AG10803 (cell line): Measurements from ENCODE around the genes CFAP144 and KLF18.

- RRBS, result no CpG with 5 or more reads among the region's 12 CpGs
These were observed 5.3 kb downstream of the SLC2A1 start for GRCh38 chr1:42953210-42953952.

DNA sequence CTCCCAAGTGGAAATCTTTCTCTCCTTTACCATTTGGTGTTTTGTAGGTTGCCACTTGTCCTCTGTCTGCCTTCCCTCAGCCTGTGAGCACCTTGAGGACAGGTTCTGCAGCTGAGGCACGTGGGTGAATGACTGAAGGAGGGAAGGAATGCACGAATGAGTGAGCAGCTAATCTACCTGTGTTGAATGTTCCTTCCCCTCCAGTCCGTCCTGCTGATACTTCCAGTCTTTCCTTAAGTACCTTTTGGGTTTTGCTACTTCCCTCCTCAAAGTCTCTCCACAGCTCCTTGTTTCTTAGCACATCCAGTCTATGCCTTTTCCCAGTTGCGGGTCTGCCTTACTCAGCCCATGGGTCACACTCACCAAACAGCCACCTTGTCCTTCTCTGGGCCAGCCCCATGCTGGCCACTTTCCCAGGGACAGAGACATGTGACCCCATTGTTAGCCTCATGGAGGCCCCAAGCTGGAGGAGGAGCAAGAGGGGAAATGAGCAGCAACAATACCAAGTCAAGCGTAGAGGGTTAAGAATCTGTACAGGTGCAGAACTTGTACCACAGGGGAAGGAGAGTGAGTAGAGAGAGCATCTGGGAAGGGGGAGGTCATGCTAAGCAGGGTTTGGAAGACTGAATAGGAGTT, 2.5 kb upstream of the SLC2A1 start:
- RRBS, result no CpG with 5 or more reads among the region's 5 CpGs

GRCh38 chr1:43008402-43009386, 50.0 kb upstream of the SLC2A1 start:
- RRBS, result no CpG with 5 or more reads among the region's 18 CpGs

DNA sequence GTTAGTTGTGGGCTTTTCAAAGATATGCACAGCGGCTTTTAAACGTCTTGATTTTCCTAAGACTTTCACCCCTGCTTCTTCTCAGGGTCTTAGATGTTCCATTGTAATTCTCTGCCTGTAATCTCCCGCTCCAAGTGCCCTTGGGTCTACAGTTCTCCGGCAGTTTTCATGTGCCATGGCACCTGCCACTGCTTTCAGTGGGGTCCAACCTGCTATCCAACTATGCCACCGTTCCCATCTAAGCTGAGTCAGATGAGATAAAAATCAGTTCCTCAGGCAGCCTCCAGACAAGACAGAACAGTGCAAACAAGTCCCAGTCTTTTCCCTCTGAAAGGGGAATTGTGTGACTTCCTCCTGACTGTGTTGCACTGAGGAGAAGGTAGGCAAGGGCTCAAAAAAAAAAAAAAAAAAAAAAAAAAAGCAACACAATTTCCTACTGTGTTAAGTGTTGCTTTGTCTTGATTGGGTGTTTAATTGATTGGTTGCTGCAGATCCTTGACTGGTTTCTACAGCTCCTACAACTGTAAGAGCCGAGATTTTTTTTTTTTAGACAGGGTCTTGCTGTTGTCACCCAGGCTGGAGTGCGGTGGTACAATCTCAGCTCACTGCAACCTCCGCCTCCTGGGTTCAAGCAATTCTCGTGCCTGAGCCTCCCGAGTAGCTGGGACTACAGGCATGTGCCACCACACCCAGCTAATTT, 26.4 kb upstream of the CFAP144 start:
- RRBS, result no CpG with 5 or more reads among the region's 10 CpGs

DNA sequence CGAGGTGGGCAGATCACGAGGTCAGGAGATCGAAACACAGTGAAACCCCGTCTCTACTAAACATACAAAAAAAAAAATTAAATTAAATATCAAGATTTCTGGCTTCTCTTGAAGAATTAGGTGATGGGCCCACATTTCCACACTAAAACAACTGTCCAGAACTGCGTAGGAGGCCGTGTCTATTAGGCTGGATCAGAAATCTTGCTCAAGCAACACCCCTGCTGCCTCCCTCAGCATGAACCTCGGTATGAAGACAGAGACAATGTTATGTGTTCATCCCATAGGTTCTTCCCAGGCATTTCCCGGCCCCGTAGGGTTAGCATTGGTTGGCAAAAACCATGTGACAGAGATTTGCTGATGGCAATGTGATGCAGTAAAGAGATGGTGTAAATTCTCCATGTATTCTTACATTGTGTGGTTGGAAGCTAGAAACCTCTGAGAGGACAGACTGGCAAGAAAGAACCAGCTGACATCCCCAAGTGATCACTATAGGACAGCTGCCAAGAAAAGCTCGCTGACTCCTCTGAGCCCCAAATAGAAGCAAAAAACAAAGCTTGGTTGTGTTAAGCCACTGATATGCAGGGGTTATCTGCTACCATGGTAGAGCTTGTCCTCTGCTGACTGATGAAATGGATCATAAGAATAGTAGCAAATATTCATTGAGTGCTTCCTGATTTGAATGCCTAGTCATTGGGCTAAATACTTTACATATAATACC, 10.1 kb upstream of the CFAP144 start:
- RRBS, result no CpG with 5 or more reads among the region's 10 CpGs

DNA sequence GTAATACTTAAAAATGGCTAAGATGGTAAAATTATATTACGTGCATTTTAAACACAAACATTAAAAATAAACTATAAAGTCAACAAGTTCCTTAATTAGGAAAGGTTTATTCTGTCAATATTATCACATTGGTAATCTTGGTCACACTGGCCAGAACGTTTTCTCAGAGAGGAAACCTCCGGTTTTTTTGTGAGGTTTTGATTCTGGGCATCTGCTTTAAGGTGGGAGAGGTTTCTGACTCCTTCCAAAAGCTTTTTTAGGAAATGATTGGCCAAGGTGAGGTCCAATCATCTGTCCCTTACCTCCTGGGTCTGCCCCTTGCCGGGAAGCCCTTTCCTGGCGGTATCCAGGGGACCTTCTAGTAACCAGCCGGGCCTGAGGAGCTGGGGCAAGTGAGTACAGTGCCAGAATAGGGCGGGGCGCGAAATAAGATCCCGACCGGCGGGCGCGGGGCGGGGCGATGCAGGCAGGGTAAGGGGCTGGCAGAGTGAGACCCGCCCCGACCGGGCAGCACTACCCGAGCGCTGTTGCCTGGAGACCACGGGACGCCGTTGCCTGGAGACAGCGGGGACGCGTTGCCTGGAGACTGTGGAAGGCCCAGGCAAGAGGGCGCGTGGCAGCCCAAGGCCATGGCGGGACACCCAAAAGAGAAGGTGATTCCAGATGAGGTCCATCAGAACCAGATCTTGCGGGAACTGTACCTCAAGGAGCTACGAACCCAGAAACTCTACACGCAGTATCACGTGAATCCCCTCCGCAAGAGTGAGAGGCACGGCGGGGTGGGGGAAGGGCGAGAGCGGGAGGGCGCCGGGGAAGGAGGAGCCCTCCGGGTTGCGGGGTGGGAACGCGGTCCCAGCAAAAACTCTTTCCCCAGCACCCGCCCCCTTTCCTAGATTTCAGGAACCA, at the start of gene CFAP144:
Gene CFAP144 (plus strand): TSS at position 582 of the 906 bp plus-strand sequence.
- RRBS, result 1% methylated on average over 15 of the region's 46 CpGs

DNA sequence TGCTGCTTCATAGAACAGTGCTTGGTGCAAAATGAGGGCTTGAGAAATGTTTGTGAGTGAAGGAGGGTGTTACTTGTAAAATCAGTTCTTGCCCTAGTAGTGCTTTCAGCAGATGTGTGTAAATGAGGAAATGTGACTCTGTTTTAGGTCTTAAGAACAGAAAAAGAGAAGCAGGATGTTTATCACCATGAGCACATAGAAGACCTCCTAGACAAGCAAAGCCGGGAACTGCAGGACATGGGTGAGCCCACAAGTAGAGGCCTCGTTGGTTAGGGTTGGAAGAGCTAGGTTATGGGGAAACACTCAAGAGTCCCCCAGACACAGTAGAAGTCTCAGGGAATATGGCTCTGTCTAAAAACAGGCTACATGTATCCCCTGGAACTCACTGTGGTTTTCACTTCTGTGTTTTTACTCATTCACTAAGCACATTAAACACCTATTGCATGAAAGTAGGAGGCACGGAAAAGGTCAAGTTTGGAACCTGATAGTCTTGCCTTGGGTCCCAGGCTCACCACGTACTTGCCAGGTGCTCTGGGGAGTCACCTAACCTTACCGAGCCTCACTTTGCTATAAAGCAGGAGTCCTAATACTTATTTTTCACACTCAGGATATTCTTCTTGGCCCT, 48.4 kb upstream of the TMEM125 start:
- RRBS, result no CpG with 5 or more reads among the region's 5 CpGs

DNA sequence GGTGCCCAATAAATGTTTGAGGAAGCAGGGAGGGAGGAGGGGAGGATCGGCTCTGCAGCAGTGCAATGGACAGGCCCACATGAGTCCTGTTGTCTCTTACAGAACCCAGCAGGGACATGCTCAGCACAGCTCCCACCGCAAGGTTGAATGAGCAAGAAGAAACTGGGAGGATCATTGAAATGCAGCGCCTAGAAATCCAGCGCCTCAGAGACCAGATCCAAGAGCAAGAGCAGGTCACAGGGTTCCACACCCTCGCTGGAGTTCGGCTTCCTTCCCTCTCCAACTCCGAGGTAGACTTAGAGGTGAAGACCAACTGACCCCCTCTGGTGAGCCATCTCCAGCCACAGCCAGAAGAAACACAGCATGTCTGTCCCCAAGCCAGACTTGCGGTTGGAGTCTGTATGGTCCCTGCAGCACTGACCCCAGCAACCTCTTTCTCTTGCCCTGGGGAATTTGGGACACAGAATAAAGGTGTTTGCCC, 15.9 kb upstream of the TMEM125 start:
- RRBS, result no CpG with 5 or more reads among the region's 8 CpGs

DNA sequence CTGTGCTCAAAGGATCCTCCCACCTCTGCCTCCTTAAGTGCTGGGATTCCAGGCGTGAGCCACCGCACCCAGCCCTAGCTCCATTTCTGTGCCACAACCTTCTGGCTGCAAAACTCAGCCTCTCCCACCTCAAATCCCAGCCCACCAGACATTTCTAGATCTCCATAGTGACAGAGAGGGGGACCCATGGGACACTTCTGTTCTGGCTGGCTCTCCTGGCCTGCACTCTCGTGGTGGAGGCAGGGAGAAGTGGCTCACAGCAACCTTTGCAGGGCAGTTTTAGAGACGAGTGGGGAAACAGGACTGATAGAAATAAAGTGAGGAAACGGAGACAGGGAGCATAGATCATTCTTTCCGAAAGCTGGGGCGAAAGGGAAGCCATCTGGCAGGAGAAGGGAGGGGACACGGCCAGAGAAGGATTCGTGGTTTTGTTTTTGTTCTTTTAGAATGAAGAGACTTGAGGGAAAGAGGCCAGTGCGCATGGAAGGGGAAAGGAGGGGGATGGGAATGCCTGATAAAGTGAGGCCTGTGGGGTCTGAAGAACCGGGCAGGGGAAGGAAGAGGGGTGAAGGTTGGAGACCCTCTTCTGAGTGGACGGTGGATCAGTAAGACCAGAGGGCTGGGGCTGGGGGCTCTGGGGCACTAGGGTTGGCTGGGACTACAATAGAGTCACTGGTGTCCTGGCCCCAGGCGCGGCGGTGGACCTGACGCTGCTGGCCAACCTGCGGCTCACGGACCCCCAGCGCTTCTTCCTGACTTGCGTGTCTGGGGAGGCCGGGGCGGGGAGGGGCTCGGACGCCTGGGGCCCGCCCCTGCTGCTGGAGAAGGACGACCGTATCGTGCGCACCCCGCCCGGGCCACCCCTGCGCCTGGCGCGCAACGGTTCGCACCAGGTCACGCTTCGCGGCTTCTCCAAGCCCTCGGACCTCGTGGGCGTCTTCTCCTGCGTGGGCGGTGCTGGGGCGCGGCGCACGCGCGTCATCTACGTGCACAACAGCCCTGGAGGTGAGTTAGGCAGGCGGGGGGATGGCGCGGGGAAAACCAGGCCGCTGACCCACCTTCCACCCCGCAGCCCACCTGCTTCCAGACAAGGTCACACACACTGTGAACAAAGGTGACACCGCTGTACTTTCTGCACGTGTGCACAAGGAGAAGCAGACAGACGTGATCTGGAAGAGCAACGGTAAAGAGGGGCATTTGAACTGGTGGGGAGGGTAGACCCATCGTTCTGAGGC, 3.8 kb downstream of the TIE1 start:
- RRBS, result 88% methylated on average over 11 of the region's 61 CpGs

DNA sequence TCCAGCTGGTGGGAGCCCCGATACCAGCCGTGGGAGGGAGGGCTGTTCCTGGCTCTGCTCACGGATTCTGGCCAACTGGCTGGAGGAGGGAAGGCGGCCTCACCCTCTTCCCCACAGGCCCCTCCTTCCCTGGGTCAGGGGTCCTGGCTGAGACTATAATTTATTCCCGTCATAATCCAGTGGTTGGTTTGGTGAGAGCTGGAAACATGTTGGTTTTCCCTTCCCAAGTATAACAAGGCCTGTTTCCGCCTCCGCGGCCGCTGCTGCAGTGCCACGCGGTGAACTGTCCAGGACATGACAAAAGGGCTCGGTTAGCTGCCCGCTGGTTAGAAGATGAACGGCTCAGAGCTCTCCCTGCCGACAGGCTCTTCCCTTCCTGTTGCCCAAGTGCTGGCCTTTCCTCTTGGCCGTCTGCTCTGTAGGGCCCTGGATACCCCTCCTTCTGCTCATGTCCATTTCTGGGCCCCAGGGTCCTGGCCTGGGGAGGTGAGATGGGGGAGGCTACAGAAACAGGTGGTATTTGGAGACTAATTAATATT, 10.1 kb downstream of the PTPRF start:
- RRBS, result no CpG with 5 or more reads among the region's 16 CpGs

DNA sequence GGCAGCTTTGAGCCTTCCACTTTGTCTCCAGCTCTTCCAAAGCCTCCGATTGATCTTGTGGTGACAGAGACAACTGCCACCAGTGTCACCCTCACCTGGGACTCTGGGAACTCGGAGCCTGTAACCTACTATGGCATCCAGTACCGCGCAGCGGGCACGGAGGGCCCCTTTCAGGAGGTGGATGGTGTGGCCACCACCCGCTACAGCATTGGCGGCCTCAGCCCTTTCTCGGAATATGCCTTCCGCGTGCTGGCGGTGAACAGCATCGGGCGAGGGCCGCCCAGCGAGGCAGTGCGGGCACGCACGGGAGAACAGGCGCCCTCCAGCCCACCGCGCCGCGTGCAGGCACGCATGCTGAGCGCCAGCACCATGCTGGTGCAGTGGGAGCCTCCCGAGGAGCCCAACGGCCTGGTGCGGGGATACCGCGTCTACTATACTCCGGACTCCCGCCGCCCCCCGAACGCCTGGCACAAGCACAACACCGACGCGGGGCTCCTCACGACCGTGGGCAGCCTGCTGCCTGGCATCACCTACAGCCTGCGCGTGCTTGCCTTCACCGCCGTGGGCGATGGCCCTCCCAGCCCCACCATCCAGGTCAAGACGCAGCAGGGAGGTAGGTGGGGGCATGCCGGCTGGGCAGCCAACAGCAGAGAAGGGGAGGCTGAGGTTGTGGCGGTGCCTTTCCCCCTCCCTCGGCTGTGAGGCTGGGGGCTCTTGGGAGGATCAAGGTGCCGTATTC, 58.8 kb upstream of the KDM4A start:
- RRBS, result no CpG with 5 or more reads among the region's 51 CpGs

DNA sequence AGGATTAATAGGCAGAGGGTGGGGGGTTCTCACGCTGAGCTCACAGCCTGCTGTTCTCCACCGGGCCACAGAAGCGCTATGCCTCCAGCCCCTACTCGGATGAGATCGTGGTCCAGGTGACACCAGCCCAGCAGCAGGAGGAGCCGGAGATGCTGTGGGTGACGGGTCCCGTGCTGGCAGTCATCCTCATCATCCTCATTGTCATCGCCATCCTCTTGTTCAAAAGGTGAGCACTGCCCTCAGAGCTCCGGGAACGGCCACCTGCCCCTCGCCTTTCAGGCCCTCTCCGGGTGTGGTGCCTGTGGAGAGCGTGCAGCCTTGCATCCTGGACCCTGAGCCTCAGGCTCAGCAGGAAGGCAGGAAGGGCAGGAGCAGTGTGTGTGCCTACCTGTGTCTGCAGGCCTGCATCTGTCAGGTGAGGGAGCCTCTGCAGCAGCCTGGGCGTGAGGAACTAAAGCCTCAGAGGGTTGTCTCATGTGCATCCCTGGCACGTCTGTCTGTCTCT, 43.2 kb upstream of the KDM4A start:
- RRBS, result 90% methylated on average over 9 of the region's 16 CpGs

GRCh38 chr1:43669056-43669687, 19.2 kb downstream of the KDM4A start:
- RRBS, result no CpG with 5 or more reads among the region's 10 CpGs

DNA sequence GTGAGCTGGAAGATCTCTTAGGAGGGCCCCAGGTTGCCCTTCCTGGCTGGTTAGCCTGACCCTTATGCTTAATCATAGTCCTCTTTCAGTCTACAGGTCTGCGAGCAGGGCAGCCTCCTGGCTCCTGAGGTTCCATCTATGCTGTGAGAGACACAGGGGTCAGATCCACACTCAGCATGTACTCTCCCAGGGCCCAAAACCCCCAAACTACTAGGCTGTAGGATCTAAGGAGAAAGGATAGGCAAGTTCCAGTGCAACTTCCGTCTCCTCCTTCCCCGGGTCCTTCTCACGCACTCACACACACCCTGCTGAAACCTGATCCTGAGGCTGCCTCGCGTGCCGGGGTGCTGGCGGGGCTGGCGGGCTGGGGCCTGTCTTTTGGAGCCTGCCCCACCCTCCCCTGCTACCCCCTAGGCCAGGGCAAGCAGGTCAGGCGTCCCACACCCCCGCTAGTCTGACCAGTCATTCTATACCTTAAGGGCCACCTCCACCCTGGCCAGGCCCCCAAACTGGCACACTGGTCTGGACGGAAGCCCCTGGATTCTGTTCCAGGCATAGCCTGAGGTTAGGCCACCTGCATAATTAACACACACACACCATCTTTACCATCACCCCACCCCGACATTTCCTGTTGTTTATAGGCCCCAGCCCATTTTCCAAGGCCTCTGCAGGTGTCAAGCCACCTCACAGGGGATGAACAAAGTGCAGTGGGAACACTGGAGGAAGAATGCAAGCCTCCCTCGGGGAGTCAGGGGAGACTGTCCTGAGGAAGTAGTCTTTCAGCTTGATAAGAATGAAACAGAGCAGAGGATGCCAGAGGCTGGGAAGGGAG, 48.3 kb upstream of the ARTN start:
- RRBS, result 84% methylated on average over 5 of the region's 14 CpGs

- RRBS, result no CpG with 5 or more reads among the region's 9 CpGs
These were observed 3.5 kb downstream of the ARTN start for GRCh38 chr1:43936961-43937613.

DNA sequence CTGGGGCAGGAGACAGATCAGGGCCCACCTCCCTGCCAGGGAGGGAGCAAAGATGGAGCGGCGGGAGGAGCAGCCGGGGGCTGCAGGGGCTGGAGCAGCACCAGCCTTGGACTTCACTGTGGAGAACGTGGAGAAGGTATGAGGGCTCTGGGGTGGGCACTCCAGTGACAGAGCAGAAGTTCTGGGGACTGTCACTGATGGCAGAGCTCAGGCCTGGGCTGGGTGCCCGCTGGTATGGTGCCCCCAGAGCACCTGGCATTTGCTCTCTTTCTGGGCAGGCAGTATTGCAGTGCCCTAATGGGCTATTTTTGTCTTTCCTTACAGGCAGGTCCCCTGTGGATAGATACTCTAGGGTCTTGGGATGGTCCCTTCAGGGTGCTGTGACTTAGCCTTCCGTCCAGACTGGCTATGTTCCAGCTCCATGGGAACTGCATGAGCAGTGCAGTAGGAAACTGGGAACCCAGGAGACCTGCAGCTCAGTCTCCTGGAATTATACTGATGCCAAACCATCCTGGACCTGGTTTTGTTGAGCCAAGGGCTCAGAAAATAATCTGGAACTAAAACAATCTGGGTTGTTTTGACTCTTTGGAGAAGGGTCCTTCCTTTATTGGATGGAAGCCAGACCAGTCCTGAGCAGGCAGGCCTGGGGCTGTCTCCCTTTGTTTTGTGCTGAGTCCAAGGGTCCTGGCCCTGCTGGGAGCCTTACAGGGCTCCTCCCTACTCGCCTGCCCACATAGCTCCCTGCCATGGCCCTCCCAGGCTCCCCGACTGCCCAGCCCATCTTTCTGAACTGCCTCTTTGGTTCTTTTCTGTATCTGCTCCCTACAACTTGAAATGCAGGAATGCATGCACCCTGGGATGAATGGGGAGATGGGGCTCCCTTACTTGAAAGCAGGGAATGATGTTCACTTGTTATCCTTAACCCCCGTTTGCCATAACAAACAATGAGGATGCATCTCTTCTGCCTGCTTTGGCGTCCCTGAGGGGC, 1.1 kb downstream of the IPO13 start:
- RRBS, result 4% methylated on average over 3 of the region's 10 CpGs

DNA sequence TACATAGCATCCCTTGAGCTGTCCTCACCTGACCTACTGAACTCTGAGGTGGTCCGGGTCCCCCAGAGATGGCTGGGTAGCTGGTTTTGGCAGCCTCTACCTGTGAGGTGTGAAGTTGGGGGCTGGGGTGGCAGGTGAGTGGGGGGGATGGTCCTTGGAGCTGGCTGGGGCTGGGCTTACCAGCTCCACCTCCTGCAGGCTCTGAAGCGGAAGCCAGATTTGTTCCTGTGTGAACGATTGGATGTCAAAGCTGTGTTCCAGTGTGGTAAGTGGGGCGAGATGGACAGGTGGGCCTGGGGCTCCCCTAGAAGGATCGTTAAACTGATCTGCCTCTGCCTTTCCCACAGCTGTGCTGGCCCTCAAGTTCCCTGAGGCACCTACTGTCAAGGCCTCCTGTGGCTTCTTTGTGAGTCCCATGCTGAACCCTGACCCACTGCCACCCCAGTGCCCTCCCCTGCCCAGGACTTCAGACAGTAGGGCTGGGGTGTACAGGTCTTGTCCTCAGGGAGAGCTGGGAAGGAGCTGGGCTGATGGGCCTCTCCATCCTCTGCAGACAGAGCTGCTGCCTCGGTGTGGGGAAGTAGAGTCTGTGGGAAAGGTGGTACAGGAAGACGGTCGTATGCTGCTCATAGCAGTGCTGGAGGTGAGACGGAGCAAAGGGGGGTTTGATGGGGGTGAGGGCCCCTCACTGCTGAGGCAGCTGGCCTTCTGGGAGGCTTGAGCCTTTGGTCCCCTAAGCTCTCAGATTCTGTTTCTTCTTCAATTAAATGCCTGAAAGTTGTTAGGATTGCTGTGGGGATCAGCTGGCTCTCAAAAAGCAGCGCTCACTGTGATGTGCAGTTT, 3.2 kb upstream of the DPH2 start:
- RRBS, result no CpG with 5 or more reads among the region's 10 CpGs

GRCh38 chr1:43971260-43971974, 1.6 kb downstream of the DPH2 start:
- RRBS, result no CpG with 5 or more reads among the region's 17 CpGs

GRCh38 chr1:44141465-44141917, at the start of gene KLF18:
KLF18 (minus strand) TSS chr1:44141631.
- RRBS, result no CpG with 5 or more reads among the region's 1 CpG

- RRBS, result 62% methylated on average over 2 of the region's 29 CpGs
These were observed 6.9 kb downstream of the DMAP1 start for GRCh38 chr1:44220022-44220700.